OCI-LY7 (cell line): ENCODE measurements around the gene SOWAHB.

GRCh38 chr4:74397615-74398107 lies 32.7 kb downstream of the EREG start:
- PRO-cap: no peak
- RAMPAGE, long total RNA: no peak

DNA sequence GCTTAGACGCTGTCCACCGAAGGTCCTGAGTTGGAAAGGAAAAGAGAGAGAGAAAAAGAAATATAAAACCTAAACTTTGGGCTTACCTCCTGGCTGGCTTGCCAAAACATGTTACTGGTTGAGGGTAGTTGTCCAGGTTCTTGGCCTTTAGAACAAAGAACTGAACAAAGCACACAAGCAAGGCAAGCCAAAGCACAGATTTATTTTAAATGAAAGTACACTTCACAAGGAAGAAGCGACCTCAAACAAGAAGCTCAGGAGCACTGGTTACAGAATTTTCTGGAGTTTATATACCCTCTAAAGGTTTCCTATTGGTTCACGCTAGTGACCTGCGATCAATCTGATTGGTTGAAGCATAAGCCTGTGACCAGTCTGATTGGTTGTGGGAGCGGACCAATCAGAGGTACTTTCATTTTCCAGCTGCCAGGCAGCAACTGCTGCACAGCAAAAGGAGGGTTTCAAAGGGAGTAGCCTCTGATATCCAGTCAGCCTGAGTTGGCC lies 4.7 kb upstream of the AREG start:
- PRO-cap: no peak
- RAMPAGE, long total RNA: no peak

DNA sequence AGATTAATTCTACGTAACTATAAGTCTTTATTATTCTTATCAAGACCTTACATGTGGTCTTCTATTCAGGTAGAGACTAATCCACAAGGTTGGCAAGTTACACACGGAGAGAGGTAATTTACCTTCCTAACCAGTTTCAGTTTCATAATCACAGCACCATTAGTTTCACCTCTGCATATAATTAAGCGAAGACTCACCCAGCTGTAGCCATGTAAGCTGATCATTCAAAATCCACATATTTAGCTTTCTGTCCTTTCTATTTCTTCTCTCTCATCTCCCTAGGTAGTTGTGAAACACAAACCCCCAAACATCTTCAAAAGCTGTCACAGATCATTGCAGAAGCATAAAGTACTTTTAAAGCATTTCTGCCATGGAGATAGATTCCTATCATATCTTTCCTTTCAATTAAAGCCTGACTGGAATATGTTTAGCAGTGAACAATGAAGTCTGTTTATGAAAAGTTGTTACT lies 78.5 kb downstream of the BTC start:
- PRO-cap: no peak
- RAMPAGE, long total RNA: no peak

DNA sequence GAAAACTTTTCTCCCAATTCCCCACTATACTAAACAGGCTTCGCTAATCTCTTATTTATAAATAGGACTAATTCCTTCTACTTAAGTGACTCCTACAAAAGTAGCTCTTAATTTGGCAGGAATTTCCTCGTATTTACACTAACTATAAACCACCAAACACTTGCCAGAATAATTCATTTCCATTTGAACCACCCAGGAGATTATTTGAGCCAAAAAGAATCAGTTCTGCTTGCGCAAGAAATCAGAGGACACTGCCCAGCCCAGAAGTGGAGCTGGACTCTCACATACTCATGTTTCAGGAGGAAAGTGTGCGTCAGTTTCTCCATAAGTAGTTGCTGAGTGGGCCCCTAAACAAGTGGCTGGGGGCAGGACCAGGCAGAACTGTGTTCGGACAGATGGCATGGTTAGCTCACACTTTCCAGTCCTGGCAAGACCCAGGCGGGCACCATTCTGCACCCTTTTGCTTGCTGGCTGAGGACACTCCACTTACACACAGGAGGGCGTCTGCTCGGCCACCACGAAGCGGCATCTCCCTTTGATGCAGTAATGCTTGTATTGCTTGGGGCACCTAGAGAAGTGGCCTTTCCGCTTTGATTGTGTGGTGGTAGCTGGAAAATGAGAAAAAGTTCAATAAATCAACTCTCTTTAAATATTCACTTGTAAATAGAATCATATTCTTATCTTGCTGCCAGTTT lies 38.8 kb downstream of the BTC start:
- PRO-cap: no peak
- RAMPAGE, long total RNA: no peak

- PRO-cap: no peak
- RAMPAGE, long total RNA: no peak
Observed at GRCh38 chr4:75649455-75649656, 19.0 kb upstream of the CDKL2 start.

DNA sequence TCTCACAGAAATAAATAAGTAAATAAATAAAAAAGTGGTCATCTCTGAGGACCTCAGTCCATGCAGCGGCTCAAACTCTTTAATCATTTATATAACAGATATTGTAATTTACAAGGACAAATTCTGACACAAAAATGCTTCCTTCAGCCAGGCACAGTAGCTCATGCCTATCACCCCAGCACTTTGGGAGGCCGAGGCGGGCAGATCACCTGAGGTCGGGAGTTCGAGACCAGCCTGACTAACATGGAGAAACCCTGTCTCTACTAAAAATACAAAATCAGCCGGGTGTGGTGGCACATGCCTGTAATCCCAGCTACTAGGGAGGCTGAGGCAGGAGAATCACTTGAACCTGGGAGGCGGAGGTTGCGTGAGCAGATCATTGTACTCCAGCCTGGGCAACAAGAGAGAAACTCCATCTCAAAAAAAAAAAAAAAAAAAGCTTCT lies 19.7 kb upstream of the CDKL2 start:
- PRO-cap: no peak
- RAMPAGE, long total RNA: no peak

GRCh38 chr4:75655318-75656133 lies 17.7 kb downstream of the G3BP2 start:
- PRO-cap: no peak
- RAMPAGE, long total RNA: no peak

DNA sequence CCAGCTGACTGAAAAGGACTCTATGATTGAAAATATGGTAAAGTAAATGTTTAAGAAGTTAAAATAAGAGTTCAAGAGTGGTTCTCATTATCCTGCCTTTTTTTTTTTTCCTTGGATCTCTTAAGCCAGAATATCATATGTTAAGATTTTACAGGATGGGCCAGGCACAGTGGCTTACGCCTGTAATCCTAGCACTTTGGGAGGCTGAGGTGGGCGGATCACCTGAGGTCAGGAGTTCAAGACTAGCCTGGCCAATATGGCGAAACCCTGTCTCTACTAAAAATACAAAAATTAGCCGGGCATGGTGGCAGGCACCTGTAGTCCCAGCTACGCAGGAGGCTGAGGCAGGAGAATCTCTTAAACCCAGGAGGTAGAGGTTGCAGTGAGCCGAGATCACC lies 80.9 kb downstream of the USO1 start:
- PRO-cap: no peak
- RAMPAGE, long total RNA: no peak

GRCh38 chr4:75886256-75886763 lies 15.9 kb downstream of the PPEF2 start:
- PRO-cap: no peak
- RAMPAGE, long total RNA: no peak

DNA sequence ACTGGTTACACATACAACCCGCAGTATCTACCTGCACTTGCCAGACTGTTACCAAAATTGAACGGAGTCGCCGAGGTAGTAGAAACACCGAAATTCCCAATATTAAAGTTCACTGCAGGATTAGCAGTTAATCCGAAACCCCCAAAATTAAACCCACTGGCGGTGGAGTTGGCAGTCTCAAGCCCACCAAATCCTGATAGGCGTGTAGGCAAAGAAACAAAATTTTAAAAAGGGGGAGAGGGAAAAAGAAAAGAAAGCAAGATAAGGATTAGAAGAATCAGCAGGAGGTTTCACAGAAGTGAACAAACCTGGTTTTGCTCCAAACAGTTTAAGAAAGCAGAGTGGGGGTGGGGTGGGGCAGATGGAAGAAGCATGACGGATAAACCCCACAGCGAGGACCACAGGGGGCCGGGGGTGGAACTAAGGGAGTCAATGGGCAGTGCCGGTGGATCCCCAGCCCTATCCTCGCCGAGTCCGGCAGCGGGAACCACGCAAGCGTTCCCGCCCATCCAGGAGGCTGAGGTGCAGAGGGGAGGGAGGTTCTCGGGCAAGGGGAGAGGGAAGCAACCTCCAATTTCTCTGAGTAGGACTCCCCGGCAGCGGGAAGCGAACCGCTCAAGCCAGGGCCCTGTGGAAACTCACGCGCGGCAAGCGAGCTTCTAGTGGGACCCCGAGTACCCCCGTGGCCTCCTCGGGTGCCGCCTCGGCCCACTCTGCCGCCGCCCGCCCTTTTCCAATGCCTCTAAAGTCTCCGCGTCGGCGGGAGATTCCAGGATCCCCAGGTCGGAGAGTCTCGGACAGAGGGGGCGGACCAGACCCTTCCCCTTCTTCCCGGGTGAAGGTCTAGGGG lies 524 bp downstream of the NUP54 start:
- PRO-cap: unidirectional peak, plus-strand start at position 508 of the sequence
- RAMPAGE, long total RNA: no peak

DNA sequence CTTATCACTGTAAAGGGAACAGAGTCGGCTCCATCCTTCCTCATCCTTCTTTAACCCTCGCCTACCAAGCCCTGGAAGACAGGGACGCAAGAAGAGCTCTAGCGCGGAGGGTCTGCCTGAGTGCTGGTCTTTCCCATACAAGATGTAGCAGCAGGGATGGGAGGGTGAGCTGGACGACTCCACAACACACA lies 513 bp downstream of the SCARB2 start:
- PRO-cap: no peak
- RAMPAGE, long total RNA: no peak

DNA sequence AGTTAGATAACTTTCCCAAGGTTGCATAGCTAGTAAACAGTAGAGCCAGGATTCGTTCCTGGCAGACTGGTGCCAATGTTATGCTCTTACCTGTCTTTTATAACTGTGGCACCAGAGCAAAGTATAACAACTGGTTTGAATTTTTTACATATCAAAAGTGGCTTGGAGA lies 15.7 kb upstream of the FAM47E start:
- PRO-cap: no peak
- RAMPAGE, long total RNA: no peak

- PRO-cap: no peak
- RAMPAGE, long total RNA: no peak
Observed at GRCh38 chr4:76255989-76256561, 4.6 kb downstream of the FAM47E start.

GRCh38 chr4:76309480-76309901 lies 3.0 kb downstream of the STBD1 start:
- PRO-cap: no peak
- RAMPAGE, long total RNA: no peak

DNA sequence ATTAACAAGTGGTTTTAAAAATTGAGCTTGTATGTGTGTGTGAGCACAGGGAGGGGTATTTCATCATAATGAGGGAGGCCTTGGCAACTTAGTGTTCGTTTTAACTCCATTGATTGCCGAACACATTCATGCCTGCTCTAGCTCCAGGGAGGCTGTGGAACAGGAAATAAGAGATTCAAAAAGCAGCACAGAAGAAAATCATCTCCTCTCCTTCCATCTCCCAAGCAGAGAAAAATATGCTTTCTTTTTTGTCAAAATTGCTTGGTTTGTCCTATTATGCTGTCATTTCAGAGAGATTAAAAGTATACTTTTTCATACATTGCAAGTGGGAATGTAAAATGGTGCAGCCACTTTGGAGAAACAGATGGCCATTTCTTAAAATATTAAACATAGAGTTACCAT lies 14.9 kb downstream of the SHROOM3 start:
- PRO-cap: no peak
- RAMPAGE, long total RNA: no peak

DNA sequence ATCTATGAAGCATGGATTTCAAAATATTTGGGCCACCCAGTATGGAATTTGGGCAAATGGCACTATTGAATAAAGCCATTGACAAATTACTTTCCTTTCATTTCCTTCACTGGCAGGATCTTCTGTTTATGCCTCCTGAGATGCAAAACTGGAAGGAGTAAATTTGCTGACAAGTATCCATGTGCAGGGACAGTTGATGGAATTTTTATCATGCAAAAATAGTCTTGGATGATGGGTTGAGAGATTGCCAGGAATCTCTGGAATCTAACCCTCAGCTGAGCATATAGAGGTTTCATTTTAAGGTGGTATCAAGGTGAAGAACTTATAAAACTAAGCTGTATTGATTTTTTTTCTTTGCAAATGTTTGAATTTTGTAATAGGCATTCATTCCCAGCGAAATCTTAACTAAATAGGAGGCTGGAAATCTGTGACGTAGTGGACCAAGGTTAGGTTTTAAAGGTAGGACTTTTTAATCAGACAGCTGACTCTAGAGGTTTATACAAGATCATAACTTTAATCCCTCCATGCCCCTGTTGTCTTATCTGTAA lies 101.1 kb downstream of the SHROOM3 start:
- PRO-cap: no peak
- RAMPAGE, long total RNA: no peak

DNA sequence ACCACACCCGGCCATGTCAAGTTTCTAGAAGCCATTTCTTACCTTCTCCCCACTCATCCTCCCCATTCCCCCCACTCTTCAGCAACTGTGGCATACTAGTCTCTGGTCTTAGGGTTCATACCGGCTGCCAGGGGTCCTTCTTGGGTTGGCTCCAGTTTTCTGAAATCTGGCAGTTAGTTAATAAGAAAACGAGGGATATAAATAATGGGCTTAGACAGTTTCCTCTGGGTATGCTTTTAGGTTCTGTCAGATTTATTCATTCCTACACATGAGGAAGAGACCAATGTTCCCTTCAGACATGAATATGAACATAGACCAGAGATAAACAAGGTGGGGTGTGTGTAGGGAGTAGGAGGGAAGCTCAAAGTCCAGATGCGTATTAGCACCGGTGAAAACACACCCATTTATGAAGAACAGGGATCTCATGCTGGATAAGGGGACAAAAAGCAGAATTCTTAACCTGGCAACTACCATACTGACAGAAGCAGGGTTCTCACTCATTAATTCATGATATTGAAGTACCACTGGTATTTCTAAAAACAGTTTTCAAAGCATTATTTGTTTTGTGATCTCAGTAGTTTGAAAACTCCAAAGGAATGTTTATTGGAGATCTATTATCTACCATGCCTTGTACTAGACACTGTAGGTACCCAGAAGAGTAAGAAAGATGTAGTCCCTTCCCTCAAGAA lies 223.0 kb downstream of the SOWAHB start:
- PRO-cap: no peak
- RAMPAGE, long total RNA: no peak

DNA sequence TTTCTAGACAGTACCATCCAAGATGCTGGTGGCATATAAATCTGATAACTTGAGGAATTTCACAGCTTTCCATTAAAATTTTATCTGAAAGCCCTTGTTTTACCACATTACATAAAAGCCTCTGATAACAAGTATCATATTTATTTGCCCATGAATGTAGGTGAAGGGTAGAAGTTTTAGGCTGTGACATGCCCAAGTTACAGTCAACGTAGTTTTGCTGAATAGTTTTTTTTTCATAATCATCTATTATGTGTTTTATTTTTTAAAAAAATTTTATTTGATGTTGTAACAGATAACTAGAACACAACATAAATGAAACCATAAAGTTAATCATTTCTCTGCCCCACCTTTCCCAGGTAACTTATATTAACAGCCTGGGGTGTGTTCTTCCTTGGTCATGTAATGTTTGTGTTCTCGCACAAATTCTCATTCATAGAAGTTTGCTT lies 215.0 kb downstream of the SOWAHB start:
- PRO-cap: no peak
- RAMPAGE, long total RNA: no peak

DNA sequence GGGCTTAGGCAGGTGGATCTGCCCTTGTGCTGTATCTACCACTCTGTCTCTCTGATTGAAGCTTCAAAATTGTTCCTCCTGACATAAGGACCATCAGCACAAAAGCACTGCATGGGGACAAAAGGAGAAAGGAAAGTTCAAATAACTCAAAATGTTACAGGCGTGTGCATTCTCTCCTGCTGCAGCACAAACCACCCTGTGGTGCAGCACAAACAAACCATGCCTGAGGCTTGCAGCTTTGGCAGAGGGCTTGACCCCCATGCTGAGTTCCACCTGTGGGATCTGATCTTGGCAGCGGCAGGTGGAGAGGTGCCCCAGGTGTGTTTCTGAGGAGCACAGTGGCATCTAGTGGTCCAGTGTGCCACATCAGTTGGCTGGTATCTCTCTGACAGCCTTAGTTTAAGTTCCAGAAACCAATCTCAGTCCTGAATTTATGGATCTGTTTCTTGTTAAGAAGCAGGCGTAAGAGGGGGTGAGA lies 164.6 kb downstream of the SOWAHB start:
- PRO-cap: no peak
- RAMPAGE, long total RNA: no peak

DNA sequence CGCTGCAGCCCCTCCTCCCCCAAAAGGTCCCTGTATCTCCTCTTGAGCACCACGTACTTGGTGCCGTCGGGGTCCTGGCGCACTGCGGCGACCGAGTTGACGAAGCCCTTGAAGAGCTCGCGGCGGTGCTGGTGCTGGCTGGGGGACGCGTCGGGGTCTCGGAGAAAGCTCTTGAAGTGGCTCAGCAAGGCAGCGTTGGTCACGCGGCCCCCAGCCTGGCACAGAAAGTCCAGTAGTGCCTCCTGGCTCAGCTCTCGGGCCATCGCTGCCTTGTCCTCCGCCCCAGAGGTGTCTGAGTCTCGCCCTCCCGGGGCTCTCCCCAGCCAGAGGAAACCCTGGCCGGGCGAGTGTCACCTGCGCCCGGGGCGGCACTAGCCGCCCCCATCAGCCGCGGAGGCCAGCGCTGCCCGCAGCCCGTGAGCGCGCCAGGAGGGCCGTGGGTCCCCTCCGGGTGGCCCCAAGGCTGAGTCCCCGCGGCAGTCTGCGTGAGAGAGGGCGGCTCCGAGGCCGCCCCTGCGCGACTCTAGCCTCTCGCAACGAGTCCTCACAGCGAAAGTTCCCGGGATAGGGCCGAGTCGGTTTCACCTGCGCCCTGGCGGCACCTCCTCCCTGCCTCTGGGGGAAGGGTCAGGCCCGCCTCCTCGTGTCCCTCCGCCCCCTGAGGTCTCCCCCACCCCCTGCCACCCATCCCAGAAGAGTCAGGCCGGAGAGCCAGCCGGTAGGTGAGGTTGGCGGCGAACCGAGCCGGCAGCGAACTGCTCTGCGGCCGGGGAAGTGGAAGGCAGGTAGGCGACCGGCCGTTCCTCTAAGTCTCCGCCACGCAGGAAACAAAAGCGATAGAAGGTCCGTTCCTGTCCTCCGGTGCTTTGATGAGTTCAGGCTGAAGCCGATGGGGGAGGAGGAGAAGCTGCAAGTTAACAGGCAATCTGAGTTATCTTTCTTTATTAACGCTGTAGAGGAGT lies at the start of gene SOWAHB:
TSS of gene SOWAHB (minus strand) at position 558 of the 962 bp plus-strand sequence.
- PRO-cap: no peak
- RAMPAGE, long total RNA: no peak